Smooth muscle cell (in vitro differentiated cells): ENCODE measurements around a stretch of chr11.

- RAMPAGE, long total RNA, result no peak
Observed at GRCh38 chr11:64910898-64911457, 6.0 kb downstream of the ATG2A start.

GRCh38 chr11:64939467-64939825, 3.8 kb upstream of the GPHA2 start:
- RAMPAGE, long total RNA, result no peak

DNA sequence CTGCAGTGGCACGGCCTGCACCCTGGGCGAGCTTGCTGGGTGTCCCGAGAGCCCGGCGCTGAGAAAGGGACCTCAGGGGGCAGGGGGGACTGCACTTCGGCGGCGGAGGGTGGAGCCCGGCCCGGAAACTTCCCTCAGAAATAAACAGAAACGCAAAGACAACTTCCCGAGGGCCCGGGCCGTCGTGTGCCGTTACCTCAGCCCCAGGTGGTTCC, 320 bp downstream of the MAJIN start:
- RAMPAGE, long total RNA, result no peak

DNA sequence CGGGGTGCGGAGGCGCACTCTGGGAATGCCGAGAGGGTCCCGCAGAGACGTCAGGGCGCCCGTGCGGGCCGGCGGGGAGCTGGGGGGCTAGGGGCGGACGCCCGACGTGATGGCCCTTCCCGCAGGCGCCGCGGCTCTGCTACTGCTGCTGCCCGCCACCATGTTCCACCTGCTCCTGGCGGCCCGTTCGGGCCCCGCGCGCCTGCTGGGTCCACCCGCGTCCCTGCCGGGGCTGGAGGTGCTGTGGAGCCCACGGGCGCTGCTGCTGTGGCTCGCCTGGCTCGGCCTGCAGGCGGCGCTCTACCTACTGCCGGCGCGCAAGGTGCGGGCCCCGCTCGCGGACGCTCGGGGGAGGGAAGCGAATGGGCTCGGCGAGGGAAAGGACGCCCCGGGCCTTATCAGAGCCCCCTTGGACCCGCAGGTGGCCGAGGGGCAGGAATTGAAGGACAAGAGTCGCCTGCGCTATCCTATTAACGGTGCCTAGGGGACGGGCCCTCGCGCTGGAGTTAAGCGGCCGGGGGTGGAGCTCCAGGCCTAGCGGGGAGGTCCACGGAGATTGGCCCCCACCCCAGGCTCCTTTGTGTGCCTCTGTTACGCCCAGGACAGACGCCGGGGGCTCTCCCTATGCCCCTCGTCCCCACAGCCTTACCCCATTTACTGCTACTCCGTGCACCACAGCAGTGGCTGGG, 862 bp downstream of the TM7SF2 start:
- RAMPAGE, long total RNA, result no peak

GRCh38 chr11:65114702-65115649, 2.5 kb downstream of the ZNHIT2 start:
- RAMPAGE, long total RNA, result no peak

DNA sequence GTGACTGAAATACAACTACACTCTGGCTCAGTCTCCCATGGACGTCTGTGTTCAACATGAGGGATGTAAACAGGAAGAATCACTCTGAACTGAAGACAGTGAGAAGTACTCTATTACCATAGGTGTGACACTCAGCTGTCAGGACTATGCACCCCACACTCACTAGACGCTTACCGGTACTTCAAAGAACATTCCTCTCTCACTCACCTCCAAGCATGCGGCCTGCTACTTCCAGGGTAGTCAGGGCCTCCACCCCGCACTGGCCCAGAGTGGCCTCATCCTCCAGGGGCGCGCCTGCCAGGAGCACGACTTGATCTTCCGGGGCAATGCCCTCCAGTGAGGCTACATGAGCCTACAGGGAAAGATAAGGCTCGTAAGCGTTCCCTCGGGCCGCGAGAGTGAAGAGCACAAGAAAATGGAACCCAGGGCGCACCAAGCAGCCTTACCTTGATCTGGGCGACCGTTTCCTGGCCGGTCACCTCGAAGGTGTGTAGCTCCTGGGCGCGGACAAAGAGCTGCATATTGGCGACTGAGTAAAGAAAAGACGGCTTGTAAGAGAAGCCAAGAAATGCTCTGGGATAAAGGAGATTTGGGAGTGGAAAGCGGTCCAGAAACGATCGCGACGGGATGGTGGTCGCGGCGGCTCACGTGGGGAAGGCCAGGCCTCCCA, 506 bp downstream of the FAU start:
- RAMPAGE, long total RNA, result no peak

DNA sequence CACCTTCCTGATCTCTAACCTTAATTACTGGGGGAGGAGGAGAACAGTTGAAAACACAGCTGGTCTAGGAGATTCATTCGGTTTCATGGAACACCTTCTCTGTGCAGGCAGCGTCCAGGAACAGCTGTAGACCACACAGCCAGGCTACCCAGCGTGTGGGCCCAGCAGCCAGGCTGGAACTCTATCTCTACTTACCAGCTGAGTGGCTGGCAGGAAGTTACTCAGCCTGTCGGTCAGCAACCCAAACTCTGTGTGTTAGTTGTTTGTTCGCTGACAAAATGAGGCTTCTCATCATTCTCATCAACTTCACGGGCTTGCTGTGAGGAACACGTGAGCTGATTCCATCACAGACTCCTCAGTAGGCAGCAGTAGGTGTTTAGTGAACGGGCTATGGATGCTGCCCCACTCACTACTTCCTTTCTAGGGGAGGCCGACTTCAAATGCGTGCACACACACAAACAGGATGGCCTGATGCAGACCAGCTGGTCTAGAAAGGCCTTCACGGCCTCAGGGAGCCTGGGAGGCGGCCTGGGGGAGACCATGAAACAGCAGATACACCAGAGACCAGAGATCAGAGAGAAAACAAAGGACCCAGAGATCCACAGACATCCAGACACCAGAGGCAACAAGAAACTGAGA, 849 bp upstream of the SPDYC start:
- RAMPAGE, long total RNA, result no peak

GRCh38 chr11:65183104-65183449, 1.3 kb downstream of the CAPN1 start:
- RAMPAGE, long total RNA, result no peak

GRCh38 chr11:65205910-65207066, 24.6 kb downstream of the CAPN1 start:
- RAMPAGE, long total RNA, result no peak

GRCh38 chr11:65333973-65334572, 421 bp downstream of the DPF2 start:
- RAMPAGE, long total RNA, result no peak

DNA sequence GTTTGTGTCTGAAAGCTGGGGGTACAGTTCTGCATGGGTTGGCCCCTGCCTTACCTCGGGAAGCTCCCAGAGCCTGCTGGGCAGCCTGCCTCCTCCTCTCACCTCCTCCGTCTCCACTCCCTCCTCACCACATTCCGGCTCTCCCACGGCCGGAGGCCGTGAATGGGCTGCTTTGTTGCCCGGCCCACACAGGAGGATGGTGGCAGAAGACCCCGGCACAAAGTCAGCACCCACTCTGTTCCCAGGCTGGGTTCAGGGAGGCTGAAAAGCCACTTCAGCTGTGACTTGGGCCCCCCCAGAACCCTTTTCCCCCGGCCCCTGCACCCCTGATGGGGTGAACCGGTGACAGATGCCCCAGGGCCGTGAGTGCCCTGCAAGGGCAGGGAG, 4.3 kb downstream of the FRMD8 start:
- RAMPAGE, long total RNA, result no peak

- RAMPAGE, long total RNA, result no peak
Observed at GRCh38 chr11:65394479-65394678, 7.9 kb downstream of the FRMD8 start.

GRCh38 chr11:65428618-65428845, 42.1 kb downstream of the FRMD8 start:
- RAMPAGE, long total RNA, result no peak

GRCh38 chr11:65429683-65430496, 43.5 kb downstream of the FRMD8 start:
- RAMPAGE, long total RNA, result no peak

GRCh38 chr11:65432924-65433947, 46.8 kb downstream of the FRMD8 start:
- RAMPAGE, long total RNA, result no peak

GRCh38 chr11:65433948-65435143, 47.9 kb downstream of the FRMD8 start:
- RAMPAGE, long total RNA, result no peak

DNA sequence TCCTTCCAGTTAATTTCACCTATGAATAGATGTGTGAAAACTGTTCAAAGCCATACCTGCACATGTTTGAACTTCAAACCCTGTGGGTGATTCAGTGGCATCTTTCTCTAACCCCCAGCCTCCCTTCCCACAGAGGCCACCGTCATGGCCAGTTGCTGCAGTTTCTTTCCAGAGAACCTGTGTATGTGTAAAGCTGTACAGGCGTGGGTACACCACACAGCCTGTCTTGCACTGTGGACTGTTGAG, 49.9 kb downstream of the FRMD8 start:
- RAMPAGE, long total RNA, result no peak

GRCh38 chr11:65439103-65440127, 53.0 kb downstream of the FRMD8 start:
- RAMPAGE, long total RNA, result no peak

DNA sequence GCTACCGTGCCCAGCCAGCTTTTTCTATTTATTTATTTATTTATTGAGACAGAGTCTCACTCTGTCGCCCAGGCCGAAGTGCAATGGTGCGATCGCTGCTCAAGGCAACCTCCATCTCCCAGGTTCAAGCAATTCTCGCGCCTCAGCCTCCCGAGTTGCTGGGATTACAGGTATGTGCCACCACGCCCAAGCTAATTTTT, 63.4 kb downstream of the FRMD8 start:
- RAMPAGE, long total RNA, result no peak

DNA sequence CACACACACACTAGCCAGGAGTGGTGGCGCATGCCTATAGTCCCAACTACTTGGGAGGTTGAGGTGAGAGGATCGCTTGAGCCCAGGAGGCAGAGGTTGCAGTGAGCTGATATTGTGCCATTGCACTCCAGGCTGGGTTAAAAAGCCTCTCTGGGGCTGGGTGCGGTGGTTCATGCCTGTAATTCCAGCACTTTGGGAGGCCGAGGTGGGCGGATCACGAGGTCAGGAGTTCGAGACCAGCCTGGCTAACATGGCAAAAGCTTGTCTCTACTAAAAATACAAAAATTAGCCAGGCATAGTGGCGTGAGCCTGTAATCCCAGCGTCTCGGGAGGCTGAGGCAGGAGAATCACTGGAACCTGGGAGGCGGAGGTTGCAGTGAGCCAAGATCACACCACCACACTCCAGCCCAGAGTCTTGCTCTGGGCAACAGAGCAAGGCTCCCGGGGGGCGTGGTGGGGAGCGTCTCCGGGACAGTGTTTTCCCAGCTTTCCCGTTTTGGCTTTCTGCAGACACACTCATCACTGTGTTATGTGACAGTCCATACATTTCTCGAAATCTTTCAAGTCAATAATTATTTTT, 67.7 kb downstream of the FRMD8 start:
- RAMPAGE, long total RNA, result no peak